Gastroesophageal sphincter (tissue), 4 donors: Measurements from ENCODE around the genes JADE1 and PABPC4L.

- PRO-cap, result no peak
- RAMPAGE, long total RNA, 4 experiments, result no peak in any of the 4 experiments
These were observed 972 bp upstream of the LARP1B start for GRCh38 chr4:128060122-128060558.

- PRO-cap, result no peak
- RAMPAGE, long total RNA, 4 experiments, result no peak in any of the 4 experiments
These were observed 17.8 kb downstream of the PGRMC2 start for GRCh38 chr4:128269736-128270320.

GRCh38 chr4:128288679-128289355 is 1.2 kb upstream of the PGRMC2 start:
- PRO-cap, result no peak
- RAMPAGE, long total RNA, 4 experiments, result no peak in any of the 4 experiments

DNA sequence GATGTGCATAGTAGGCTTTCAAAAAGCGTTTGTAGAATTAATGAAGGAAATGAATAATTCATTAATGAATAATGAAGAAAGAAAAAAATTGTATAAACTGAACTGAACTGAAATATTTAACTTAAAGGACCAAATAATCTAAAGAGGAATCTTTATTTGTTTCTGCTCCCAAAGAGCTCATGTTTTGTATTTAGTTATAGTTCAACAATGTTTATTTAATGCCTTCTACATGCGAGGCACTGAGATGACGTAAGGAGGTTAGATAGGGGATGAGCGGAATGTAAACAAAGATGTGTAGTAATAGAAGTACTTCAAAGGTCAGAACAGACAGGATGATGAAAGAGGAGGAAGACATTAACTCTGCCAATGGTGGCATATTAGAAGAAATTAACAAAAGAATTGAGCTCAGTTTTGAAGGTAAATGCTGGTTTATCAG is 62.2 kb upstream of the PGRMC2 start:
- PRO-cap, result no peak
- RAMPAGE, long total RNA, 4 experiments, result no peak in any of the 4 experiments

- PRO-cap, result no peak
- RAMPAGE, long total RNA, 4 experiments, result no peak in any of the 4 experiments
These were observed 185.2 kb upstream of the PGRMC2 start for GRCh38 chr4:128472833-128473169.

- PRO-cap, result no peak
- RAMPAGE, long total RNA, 4 experiments, result no peak in any of the 4 experiments
These were observed 225.2 kb upstream of the JADE1 start for GRCh38 chr4:128584234-128584860.

GRCh38 chr4:128741693-128742249 is 67.7 kb upstream of the JADE1 start:
- PRO-cap, result no peak
- RAMPAGE, long total RNA, 4 experiments, result no peak in any of the 4 experiments

DNA sequence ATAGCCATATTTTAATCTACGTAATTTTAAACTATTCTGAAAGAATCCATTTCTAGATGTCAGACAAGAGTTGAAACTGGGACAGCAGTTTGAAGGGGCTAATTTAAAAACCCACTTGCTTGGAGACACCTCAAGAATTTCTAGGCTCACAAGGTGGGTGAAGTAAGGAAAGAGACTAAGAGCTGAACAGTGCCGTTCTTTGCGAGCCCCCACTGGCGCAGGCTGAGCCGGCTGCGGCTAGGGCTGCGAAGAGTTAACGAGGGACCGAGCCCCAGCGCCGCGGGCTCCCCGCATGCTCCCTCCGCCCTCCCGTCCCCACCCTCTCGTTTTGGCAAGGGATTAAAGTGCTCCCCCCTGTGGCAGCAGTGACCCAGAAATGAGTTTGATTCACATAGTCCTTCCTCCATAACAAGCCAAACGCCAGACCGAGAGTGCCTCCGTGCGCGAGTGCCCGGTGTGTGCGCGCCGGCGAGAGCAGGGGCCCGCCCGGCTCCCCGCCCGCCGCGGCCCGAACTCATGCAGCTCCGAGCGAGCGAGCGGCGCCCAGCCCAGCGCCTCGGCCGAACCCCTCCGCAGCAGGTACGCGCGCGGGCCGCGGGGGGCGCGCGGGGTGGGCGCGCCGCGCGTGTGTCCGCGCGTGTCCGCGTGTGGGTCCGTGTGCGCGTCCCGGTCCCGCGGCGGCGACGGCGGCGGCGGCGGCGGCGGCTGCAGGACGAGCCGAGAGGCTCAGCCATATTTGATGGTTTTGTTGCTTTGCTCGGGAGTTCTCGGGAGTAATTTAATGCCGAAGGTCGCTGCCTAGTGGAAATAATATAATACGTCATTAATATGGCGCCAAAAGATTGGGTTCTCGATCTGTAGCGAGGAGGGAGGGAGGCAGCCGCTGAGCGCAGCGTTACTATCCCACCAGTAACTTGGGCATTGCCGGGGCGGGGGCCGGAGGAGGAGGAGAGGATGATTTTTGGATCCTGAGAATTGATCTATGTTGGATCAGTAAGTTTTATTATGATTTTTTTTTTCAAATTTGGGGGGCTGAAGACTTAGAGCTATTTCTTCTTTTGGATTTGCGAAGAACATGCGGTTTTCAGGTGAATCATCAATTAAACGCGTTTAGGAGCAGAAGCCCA is at the start of gene JADE1:
Gene JADE1 (plus strand): TSS at position 402 of the 1,127 bp plus-strand sequence.
- PRO-cap, result bidirectional peak, plus-strand start at position 423 of the sequence, minus-strand start at position 294 of the sequence; bidirectional peak, plus-strand start at position 763 of the sequence, minus-strand start at position 715 of the sequence
- RAMPAGE, long total RNA, 4 experiments, result start-site peak on the plus strand in 2 of 4 experiments, centred at positions 506 to 907 of the sequence, 19 to 33 reads per replicate

- PRO-cap, result no peak
- RAMPAGE, long total RNA, 4 experiments, result no peak in any of the 4 experiments
These were observed 26.0 kb downstream of the JADE1 start for GRCh38 chr4:128835315-128836126.

DNA sequence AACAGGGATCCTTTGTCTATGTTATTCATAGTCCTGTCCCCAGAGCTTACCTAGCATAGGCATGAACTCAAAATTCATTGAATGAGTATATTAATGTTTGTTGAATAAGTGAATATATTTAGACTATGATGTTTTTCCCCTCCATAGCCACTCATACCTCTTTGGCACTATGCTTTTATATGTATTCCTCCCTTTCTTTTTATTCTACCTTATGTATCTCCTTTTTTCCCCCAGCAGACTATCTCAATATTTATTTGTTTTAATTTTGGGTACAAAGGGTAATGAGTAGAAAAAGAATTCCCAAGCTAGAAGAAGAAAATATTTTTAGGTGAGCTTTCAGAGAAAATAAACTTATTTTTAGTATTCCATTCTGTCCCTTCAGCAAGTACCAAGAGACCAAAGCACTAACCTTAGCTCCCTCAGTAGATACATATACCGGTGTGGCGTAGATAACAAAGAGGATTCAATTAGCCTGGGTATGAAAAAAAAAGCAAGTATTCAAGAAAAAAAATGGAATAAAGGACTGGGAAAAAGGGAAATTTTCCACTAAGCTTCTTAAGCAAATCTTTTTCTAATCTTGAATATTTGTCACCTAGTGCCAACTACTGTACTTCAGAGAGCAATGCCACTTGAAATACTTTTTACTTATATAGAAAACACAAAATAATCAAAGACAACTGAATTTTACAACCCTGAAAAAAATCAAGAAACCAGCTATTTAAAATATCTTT is 17.0 kb downstream of the SCLT1 start:
- PRO-cap, result no peak
- RAMPAGE, long total RNA, 4 experiments, result no peak in any of the 4 experiments

GRCh38 chr4:130023928-130024162 is 927.9 kb downstream of the C4orf33 start:
- PRO-cap, result no peak
- RAMPAGE, long total RNA, 4 experiments, result no peak in any of the 4 experiments

- PRO-cap, result no peak
- RAMPAGE, long total RNA, 4 experiments, result no peak in any of the 4 experiments
These were observed 1552.2 kb upstream of the PCDH10 start for GRCh38 chr4:131596936-131597252.

DNA sequence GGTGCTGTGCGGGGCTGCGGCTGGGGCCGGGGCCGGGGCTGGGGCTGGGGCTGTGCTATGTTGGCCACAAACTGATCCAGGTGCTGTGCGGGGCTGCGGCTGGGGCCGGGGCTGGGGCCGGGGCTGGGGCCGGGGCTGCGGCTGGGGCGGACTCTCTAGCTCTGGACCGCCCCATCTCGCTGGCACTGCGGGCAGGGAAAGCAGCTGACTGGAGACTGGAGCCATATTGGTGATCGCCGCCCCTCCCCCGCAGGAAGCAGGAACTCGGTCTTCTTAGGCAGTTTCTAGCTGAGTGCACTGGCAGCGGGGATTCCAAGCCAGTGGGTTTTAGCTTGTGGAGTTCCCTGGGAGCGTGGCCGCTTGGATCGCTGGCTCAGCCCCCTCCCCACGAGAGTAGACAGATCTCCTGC is 804.3 kb upstream of the PCDH10 start:
- PRO-cap, result no peak
- RAMPAGE, long total RNA, 4 experiments, result no peak in any of the 4 experiments

DNA sequence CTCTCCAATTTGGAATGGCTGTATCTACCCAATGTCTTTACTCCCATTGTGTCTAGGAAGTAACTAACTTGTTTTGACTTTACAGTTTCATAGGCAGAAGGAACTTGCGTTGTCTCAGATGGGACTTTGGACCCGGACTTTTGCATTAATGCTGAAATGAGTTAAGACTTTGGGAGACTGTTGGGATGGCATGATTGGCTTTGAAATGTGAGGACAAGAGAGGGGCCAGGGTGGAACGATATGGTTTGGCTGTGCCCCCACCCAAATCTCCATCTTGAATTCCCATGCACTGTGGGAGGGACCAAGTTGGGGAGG is 429.7 kb downstream of the PCDH10 start:
- PRO-cap, result no peak
- RAMPAGE, long total RNA, 4 experiments, result no peak in any of the 4 experiments

GRCh38 chr4:133968357-133968556 is 233.3 kb downstream of the PABPC4L start:
- PRO-cap, result no peak
- RAMPAGE, long total RNA, 4 experiments, result no peak in any of the 4 experiments

GRCh38 chr4:134201240-134202357 is at the start of gene PABPC4L:
Gene PABPC4L (minus strand): TSS chr4:134201789.
- PRO-cap, result bidirectional peak, plus-strand start at chr4:134201434, minus-strand start at chr4:134201377; unidirectional peak, minus-strand start at chr4:134201729; unidirectional peak, minus-strand start at chr4:134201789
- RAMPAGE, long total RNA, 4 experiments, result start-site peak on the minus strand in 2 of 4 experiments, at chr4:134201747-134201977 at its widest, 14 to 23 reads per replicate

- PRO-cap, result unidirectional peak, plus-strand start at chr4:137531282; unidirectional peak, minus-strand start at chr4:137531477
- RAMPAGE, long total RNA, 4 experiments, result no peak in any of the 4 experiments
These were observed 1.0 kb downstream of the PCDH18 start for GRCh38 chr4:137531179-137531720.

DNA sequence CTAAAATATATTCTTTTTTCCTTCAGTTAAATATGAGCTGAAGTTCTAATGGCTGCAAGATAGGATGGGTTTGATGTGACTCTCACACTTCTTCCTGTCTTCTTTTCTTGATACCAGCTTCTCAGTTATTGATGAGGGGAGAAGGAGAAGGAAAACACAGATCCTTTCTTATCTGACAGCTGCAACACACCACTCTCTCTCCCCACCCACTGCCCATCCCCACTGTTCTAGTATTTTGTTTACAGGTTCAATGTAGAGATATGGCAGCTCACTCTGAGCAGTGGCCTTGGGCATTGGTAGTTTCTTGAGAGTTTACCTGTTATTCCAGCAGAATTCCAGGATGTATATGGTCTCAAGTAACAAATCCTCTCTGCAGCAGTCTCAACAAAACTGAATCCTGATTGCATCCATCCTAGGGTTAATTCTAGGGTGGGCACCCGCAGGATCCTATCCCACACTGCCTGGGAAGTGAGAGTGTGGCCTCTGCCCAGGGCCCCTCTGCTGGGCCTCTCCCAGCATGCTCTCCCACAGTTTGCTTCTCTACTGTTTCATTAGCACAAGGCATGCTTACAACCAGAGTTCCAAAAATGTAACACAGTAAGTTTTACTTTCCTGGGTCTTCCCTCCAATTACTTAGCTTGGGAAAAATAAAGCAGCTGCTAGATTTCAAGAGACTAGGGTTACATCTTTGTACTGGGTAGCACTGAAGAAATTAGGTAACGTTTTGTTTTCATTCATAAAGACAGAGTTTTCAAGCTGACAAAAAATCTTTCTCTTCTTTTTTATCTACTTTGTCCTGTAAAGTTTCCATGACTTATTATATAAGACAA is 130.9 kb upstream of the PCDH18 start:
- PRO-cap, result no peak
- RAMPAGE, long total RNA, 4 experiments, result no peak in any of the 4 experiments

- PRO-cap, result no peak
- RAMPAGE, long total RNA, 4 experiments, result no peak in any of the 4 experiments
These were observed 20.1 kb downstream of the SLC7A11 start for GRCh38 chr4:138222132-138222320.

DNA sequence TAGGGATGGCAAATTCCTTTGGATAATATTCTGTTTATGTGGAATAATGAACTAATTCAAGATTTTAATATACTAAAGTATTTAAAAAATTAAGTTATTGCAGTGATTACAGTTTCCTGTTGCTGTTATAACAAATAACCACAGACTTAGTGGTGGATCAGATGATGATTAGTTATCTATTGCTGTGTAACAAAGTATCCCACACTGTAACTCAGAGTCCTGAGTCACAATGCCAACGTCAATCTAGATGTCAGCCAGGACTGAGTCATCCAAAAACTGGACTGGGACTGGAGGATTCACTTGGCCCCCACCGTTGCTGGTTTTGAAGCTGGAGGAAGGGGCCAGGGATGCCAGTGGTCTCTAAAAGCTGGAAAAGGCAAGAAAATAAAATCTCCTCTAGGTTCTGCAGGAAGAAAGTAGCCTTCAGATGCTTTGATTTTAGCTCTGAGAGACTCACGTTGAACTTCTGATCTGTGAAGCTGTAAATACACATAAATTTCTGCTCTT is 148.2 kb upstream of the SLC7A11 start:
- PRO-cap, result no peak
- RAMPAGE, long total RNA, 4 experiments, result no peak in any of the 4 experiments